Liver (tissue), 9 donors: Measurements from ENCODE around the genes PRR20D and TDRD3.

GRCh38 chr13:54571964-54572749 is 1543.5 kb downstream of the OLFM4 start:
- PRO-cap, 5 experiments: no peak in any of the 5 experiments
- RAMPAGE, long total RNA, 2 experiments: start-site peak on the plus strand in 1 of 2 experiments, at chr13:54572231-54572235 at its widest, 10 to 16 reads per replicate
- RRBS: no CpG with 5 or more reads among the region's 35 CpGs

DNA sequence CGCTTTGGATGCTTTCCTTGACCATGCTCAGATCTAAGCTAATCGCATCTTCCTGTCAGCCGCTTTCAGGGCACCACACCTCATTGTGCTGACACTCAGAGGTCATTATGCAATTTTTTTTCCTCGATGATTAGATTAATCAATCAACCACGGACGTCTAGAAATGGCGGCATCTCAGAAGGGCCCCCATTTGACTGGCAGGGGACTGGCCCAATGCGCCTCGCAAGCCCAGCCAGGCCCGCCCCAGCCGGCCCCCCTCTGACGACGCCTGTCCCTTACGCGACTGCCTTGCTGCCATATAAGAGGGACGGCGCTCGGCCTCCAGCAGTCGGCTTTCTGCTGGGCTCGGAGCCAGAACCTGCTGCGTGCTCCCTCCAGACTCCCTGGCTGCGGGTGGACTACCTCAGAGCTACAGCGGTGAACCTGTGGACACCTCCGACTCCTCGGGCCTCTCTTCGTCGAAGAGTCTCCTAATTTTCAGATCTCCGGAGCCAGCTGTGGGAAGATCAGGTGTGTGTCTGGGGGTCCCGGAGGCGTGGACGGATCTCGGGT is at the start of gene PRR20D:
PRR20D (plus strand) TSS at position 297 of the 552 bp plus-strand sequence.
- PRO-cap, 5 experiments: no peak in any of the 5 experiments
- RAMPAGE, long total RNA, 2 experiments: no peak in any of the 2 experiments
- RRBS: no CpG with 5 or more reads among the region's 32 CpGs

- PRO-cap, 5 experiments: no peak in any of the 5 experiments
- RAMPAGE, long total RNA, 2 experiments: no peak in any of the 2 experiments
- RRBS: no CpG with 5 or more reads among the region's 13 CpGs
These were observed 632.1 kb downstream of the DIAPH3 start for GRCh38 chr13:59531298-59532267.

DNA sequence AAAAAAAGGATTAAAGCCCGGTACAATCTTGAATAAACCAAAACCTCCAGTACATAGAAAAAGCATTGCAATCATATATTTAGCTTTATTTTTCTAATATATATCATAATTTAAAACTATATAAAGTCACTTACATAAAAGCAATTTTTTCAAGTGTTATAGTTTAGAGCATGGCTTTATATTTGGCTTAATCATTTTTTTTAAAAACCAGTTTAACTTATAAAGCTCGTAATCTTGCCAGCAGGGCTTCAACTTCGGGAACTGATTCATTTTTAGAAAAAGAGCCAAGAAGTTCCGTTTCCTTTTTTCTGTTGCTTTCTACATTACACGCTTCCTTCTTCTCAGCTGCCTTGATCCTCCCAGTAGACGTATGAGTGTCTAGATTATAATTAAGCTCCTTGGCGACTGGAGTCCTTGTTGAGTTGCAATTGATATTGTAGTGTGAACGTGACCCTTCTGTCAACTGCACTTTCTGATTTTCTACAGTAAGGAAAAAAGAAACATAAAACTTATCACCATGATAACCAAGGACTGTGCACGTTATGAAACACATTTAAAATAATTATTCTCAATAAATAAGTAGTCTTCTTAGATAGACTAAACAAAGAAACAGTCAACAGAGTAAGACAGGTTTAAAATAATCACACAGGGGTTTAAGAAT is 497.2 kb downstream of the DIAPH3 start:
- PRO-cap, 5 experiments: no peak in any of the 5 experiments
- RAMPAGE, long total RNA, 2 experiments: no peak in any of the 2 experiments
- RRBS: no CpG with 5 or more reads among the region's 9 CpGs

DNA sequence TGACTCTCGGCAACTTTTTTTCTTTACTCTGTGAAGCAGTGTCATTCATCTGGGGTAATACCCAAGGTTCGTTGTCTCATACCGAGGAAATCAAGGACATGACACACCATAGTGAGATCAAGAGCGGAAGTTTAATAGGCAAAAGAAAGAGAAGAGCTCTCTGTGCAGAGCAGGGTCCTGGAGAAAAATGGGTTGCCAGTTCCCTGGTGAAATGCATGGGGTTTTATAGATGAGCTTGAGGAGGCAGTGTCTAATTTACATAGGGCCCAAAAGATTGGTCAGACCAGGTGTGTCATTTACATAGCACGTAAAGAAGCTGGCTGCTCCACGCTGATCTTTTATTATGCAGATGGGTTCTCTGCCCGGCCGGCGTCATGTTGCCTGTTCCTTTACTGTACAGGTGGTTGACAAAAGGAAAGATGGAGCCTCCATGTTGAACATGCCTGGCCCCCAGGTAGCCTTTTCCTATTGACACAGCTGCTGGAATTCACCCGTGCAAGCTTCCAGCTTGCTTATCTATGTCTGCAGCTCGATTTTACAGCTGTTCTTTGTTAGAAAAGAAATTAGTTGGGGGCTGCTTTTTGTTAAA is 97.8 kb upstream of the DIAPH3 start:
- PRO-cap, 5 experiments: no peak in any of the 5 experiments
- RAMPAGE, long total RNA, 2 experiments: no peak in any of the 2 experiments
- RRBS: no CpG with 5 or more reads among the region's 11 CpGs

DNA sequence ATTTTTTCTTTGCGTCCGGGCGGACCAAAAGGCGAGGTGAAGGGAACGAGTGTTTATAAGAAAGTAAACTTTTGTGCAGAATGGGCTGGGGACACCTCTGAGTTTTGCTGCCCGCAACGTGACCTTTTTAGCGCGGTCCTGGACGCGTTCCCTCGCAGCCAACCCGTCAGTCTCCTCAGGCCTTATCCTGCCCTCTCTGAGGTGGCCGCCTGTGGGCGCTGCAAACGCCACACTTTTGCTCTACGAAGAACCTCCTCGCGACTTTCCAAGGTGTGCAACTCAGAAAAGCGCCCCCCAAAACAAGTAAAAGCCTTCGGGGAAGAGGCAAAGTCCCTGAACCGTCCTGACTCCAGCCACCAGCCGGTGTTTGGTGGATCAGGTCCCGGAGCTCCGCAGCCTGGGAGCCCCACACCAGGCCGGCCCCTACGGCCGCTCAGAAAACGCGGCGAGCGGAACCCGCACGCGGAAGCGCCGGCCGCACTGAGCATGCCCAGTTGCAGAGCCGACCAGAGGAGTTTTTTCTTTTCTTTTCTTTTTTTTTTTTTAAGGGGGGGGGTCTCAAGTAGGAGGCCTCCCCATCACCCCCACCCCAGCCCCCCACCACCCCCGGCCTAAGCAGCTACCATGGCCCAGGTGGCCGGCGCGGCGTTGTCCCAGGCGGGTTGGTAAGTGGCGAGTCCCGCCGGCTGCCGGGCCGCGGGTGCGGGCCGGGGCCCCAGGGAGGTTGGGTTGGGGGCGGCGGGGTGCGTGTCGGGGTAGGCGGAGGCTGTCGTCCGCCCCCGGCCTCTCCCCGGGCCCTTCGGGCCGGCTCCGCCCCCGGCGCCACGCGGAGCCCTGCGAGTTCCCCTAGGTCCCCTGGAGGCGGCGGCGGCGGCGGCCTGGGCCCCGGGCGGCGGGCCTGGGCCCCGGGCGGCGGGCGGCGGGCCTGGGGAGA is at the start of gene TDRD3:
TDRD3 (plus strand) TSS at position 480 of the 934 bp plus-strand sequence.
- PRO-cap, 5 experiments: peak in 5 of 5 experiments; most common plus-strand start position 908 of the sequence (in 4); most common minus-strand start position 410 of the sequence (in 3)
- RAMPAGE, long total RNA, 2 experiments: no peak in any of the 2 experiments
- RRBS: 2% methylated on average over 40 of the region's 83 CpGs

DNA sequence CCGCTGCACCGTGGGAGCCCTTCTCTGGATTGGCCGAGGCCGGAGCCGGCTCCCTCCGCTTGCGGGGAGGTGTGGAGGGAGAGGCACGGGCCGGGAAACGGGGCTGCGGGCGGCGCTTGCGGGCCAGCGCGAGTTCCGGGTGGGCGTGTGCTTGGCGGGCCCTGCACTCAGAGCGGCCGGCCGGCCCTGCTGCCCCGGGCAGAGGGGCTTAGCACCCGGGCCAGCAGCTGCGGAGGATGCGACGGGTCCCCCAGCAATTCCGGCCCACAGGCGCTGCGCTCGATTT is 76.6 kb downstream of the PCDH20 start:
- PRO-cap, 5 experiments: no peak in any of the 5 experiments
- RAMPAGE, long total RNA, 2 experiments: no peak in any of the 2 experiments
- RRBS: 72% methylated on average over 6 of the region's 31 CpGs

GRCh38 chr13:63278946-63279145 is 467.7 kb upstream of the ENSG00000237378 start:
- PRO-cap, 5 experiments: peak in 1 of 5 experiments; most common plus-strand start chr13:63279018 (in 1)
- RAMPAGE, long total RNA, 2 experiments: no peak in any of the 2 experiments

DNA sequence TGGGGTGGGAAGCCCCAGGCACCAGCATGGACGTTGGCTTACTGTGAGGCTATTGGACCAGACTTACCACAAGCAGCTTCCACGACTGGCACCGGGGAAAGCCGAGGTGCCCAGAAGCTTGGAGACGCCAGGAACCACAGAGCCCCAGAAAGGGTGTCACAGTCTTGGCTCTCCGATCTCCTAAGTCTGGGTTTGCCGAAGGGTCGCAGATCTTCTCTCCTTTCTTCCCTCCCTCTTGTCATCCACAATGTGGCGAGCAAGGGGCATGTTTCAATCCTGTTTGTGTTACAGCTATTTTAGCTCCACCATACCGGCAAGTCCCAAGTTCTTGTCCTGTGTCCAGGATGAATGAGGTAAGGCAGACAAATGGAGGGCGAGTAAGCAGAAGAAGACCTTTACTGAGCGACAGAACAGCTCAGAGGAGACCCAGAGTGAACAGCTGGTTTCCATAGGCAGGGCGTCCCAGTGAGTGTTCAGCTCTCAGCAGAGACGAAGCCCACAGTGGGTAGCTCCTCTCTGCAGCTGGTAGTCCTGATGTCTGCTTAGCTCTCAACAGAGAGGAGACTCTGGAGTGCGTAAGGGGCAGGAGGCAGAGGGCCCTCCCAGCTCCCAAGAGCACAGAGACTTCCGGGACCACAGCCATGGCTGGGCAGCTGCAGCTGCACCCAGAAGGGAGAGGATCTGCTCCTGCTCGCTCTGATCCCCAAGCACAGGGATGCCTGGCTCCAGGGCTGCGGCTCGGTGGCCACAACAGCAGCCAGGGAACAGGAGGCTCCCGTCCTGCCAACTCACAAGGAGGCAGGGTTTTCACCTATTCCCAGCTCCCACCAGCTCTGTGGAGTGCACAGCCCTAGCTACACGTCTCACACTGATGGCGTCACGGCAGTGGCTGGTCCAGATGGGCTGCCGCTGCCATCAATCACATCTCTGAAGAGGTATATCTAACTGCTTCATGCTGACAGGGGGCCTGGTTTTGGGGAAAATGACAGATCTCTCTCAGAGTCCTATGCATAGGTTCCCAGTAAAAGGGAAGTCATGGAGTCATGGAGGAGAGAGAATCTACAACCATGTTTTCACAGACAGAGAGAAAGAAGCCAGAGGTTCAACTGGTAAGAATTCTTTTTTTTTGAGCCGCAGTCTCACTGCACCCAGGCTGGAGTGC is 242.7 kb upstream of the ENSG00000285566 start:
- PRO-cap, 5 experiments: no peak in any of the 5 experiments
- RAMPAGE, long total RNA, 2 experiments: no peak in any of the 2 experiments
- RRBS: no CpG with 5 or more reads among the region's 25 CpGs

- PRO-cap, 5 experiments: no peak in any of the 5 experiments
- RAMPAGE, long total RNA, 2 experiments: no peak in any of the 2 experiments
- RRBS: no CpG with 5 or more reads among the region's 17 CpGs
These were observed 244.3 kb upstream of the ENSG00000285566 start for GRCh38 chr13:64077170-64077593.

DNA sequence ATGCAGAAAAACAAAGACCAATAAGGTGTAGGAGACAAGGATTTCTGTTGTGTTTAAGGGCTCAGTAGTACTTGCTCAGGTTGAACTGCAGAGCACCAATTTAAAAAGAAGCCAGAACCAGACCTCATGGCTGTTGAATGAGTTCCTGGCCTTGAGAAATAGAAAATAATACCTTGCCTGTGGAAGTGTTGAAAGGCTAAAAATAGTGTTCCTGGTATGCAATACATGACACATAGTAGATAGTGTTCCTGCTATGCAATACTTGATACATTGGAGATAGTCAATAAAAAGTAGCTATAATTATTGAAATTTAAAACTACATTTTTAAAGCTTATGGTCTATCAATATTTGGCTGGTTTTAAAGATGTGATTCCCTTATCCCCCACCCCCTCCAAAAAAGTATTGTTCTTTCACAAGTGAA is 595.7 kb downstream of the PCDH9 start:
- PRO-cap, 5 experiments: no peak in any of the 5 experiments
- RAMPAGE, long total RNA, 2 experiments: no peak in any of the 2 experiments

GRCh38 chr13:68025632-68026268 is 795.6 kb upstream of the PCDH9 start:
- PRO-cap, 5 experiments: no peak in any of the 5 experiments
- RAMPAGE, long total RNA, 2 experiments: no peak in any of the 2 experiments
- RRBS: no CpG with 5 or more reads among the region's 4 CpGs

DNA sequence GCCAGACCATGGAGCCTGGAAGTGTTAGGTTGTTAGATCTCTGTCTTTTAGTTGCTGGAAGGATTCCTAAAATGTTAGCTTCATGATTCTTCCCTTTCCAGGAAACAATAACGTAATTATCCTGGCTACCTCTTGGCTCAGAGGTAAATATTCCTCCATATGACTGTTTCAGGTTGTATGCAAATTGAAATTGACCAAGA is 149.1 kb downstream of the KLHL1 start:
- PRO-cap, 5 experiments: no peak in any of the 5 experiments
- RAMPAGE, long total RNA, 2 experiments: no peak in any of the 2 experiments
- RRBS: no CpG with 5 or more reads among the region's 1 CpG

DNA sequence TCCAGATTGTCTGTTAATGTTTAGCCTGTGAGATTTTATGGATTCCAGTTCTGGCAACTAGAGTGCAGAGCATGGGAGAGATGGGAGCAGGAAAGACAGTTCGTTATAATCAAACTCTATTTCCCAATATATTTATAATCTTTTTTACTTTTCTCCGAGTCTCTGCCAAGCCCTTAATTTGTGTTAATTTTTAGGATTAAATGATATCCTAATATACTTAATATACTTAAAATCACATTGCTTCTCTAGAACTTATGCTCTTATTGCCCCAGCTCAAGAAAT is 272.7 kb upstream of the KLHL1 start:
- PRO-cap, 5 experiments: peak in 2 of 5 experiments; most common plus-strand start position 71 of the sequence (in 2)
- RAMPAGE, long total RNA, 2 experiments: no peak in any of the 2 experiments
- RRBS: no CpG with 5 or more reads among the region's 2 CpGs

DNA sequence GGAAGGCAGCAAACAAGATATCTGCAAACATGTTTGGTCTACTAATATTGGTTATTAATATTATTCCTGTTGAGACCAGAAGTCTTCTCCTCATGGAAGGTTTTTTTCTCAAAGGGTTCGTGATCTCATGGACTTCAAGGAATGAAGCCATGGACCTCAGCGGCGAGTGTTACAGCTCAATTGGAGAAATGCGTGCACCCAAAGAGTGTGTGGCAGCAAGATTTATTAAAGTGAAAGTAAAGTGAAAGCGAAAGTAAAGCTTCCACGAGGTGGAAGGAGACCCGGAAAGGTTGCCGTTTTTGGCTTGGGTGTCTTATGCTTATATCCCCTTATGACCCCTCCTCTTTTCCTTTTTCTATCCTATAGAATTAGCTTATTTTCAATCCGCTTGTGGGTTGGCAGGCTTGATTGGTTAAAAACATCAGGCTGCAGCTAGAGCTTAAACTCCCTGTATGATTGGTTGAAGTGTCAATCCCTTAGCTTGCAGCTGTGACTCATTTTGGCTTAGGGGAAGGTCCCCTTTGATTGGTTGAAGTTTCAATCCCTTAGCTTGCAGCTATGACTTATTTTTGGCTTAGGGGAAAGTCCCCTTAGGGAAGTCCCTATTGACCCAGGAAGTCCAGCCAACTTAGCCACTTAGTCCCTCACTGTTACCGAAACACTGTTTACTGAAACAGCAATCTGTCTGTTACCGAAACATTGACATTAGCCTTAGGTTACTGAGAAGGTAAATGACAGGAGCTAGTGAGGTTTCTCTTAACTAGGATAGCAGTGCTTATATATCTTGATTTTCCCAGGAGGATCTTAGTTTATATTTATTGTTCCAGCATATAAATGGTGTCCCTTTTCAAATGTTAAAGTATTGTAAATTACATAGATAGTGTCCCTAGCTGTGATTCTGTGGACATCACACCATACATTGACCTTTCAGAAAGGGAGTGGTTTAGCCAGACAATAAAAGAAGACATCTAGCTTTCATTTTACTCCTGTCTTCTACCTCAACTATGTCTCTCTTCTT is 575.9 kb downstream of the DACH1 start:
- PRO-cap, 5 experiments: peak in 3 of 5 experiments; most common plus-strand start position 442 of the sequence (in 1); most common minus-strand start position 288 of the sequence (in 2)
- RAMPAGE, long total RNA, 2 experiments: no peak in any of the 2 experiments
- RRBS: no CpG with 5 or more reads among the region's 11 CpGs

DNA sequence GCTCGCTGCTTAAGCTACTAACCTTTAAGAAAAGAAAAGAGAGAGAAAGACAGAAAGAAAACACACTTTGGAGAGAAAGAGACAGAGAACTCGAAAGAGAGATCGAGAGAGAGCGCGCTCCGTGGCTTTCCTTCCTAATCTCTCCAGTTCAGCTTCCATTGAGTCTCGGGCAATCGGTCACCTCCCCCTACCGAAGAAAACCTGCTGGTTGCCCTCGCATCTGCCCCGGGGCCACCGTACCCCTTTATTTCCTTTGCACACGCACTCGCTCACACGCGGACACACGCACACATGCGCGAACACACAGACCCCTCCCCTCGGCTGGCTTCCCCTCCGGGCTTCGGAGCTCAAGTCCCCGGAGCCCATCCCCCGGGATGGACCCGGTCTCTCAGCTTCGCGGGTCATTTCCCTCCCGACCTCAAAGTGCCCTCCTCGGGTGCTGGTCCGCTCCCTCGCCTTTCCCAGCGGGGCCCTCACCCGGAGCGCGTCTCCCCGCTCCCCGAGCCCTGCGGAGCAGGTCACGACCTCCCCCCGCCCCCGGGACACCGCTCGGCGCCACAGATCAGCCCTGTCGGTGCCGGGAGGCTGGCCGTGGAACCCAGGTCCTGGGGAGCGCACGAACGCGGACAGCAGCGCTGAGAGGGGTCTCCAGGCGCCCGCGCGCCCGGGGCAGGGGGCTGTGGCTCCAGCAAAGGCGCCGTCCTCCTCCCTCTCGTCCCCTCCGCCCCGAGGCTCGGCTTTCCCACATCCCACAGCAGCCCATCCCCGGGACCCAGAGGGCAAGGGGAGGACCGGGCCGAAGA is 1.9 kb downstream of the DACH1 start:
- PRO-cap, 5 experiments: no peak in any of the 5 experiments
- RAMPAGE, long total RNA, 2 experiments: no peak in any of the 2 experiments
- RRBS: 5% methylated on average over 39 of the region's 66 CpGs

GRCh38 chr13:71865742-71866855 is 905 bp downstream of the DACH1 start:
- PRO-cap, 5 experiments: no peak in any of the 5 experiments
- RAMPAGE, long total RNA, 2 experiments: no peak in any of the 2 experiments
- RRBS: 4% methylated on average over 34 of the region's 103 CpGs

GRCh38 chr13:73338449-73338939 is 279.7 kb downstream of the KLF5 start:
- PRO-cap, 5 experiments: peak in 2 of 5 experiments; most common plus-strand start chr13:73338690 (in 2); most common minus-strand start chr13:73338511 (in 2)
- RAMPAGE, long total RNA, 2 experiments: no peak in any of the 2 experiments
- RRBS: no CpG with 5 or more reads among the region's 4 CpGs

GRCh38 chr13:74036257-74036769 is 977.5 kb downstream of the KLF5 start:
- PRO-cap, 5 experiments: no peak in any of the 5 experiments
- RAMPAGE, long total RNA, 2 experiments: no peak in any of the 2 experiments
- RRBS: no CpG with 5 or more reads among the region's 4 CpGs

- PRO-cap, 5 experiments: peak in 1 of 5 experiments; most common plus-strand start chr13:74288080 (in 1); most common minus-strand start chr13:74288855 (in 1)
- RAMPAGE, long total RNA, 2 experiments: start-site peak on the plus strand in 1 of 2 experiments, at chr13:74288070-74288124 at its widest, 25 reads per replicate
- RRBS: no CpG with 5 or more reads among the region's 17 CpGs
These were observed 1193.7 kb downstream of the TBC1D4 start for GRCh38 chr13:74287997-74289033.